Thoracic aorta (tissue), 1 donor: ENCODE results near the genes SMARCD3 and WDR86.

DNA sequence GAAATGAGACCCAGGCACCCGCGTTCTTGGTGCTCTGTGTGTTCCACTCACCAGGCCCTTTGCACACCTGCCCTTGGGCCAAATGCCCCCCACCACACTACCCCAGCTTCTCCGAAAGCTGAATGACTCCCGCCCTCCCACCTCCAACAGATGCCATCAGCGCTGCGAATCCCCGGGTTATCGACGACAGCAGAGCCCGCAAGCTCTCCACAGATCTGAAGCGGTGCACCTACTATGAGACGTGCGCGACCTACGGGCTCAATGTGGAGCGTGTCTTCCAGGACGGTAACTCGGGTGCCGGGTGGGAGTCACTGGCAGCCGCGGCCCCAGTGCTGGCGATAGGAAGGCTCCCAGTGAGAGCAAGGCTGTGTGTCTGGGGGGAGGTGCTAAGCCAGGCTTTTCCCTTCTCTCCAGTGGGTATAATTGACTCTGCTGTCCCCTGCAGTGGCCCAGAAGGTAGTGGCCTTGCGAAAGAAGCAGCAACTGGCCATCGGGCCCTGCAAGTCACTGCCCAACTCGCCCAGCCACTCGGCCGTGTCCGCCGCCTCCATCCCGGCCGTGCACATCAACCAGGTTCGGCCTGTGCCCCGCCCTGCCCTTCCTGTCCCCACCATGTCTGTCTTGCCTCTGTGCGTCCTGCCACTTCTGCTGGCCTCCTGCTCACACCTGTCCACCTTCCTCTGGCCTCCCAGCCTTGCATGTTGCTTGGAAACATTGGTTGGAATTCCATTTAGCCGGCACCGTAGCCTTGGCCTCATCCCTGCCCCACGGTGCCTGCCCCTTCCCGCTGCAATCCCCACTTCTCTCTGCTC, 32.0 kb downstream of the AGAP3 start:
- RAMPAGE, long total RNA = no peak

DNA sequence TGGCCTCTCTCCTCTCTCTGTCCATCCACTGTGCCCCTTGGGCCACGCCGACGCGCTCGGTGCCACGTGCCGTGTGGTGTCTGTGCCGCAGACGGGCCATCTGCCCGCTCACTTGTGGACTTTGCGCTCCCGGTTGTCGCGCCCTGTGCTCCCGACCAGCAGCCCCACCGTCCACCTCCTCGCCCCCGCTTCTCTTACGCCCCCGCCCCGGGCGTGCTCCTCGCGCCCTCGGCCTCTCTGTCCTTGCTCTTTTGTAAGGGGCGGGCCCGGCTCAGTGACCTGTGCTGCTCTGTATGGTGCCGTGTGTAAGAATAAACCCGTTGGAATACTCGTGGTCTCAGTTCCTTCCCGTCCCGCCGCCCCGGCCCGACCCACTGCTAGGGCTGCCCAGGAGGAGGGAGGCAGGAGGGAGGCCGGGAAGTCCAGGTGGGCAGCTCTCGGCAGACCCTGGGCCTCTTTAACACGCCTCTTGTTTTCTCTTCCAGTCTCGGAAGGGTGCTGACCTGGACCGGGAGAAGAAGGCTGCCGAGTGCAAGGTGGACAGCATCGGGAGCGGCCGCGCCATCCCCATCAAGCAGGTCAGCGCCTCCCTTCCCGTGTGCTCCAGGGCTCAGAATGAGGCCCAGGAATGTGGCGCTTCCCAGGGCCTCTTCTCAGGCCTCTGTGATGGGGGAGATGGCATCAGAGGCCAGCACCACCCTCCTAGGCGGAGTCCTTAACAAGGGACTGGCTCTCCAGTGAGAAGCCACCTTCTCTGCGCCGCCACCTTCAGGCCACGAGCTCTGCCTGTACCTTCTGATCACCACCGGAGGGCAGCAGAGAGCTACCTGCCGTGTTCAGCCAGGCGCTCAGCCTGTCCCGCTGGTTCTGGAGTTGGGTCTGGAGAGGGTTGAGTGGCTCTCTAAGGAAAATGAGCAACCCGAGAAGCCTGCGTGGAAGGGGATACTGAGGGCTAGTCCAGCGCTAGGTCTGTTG, 37.3 kb downstream of the AGAP3 start:
- RAMPAGE, long total RNA = no peak

- RAMPAGE, long total RNA = no peak
Observed at GRCh38 chr7:151188064-151188381, 973 bp upstream of the ASB10 start.

GRCh38 chr7:151206615-151207354, 1.5 kb upstream of the IQCA1L start:
- RAMPAGE, long total RNA = no peak

DNA sequence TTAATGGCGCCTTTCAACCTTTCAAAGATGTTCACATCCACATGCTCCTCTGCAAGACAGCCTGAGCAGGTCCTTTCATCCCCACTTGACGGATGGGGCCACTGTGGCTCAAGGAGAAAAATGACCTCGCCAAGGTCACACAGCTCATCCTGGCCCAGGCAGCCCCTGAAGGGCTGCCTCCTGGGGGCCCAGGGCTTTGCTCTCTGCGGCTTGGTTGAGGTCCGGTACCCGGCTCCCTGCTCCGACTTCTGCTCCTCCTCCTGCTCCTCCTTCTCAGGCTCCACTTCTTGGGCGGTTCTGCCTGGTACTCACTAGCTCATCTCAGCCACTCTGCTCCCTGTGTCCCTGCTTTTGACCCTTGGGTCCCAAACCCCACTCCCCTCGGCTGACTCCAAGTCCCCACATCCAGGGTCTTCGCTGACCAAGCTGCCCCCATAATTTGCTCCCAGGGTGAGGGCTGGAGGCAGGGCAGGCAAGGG, 2.5 kb downstream of the SMARCD3 start:
- RAMPAGE, long total RNA = no peak

DNA sequence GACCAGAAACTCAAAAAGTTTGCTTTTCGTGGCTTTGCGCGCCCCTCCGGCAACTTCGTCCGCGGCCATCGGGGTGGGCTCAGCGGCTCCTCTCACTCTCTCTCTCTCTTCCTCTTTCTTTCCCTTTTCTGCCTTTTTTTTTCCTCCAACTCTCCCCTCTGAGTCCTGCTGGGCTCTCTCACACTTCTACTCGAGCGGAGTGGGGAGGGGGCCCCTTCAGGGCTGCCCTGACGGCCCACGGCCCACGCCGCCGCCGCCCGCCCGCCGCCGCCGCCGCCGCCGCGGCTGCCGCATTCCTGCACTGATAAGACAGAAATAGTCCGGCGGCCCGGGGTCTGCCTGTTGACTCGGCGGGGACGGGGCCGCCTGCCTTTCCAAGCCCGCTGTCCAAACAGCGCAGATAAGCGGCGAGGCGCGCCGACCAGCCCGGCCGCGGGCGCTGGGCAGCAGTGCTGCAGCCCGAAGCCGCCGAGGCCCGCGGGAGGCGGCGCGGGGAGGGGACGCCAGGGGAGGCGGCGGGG, at the start of gene SMARCD3:
SMARCD3 (minus strand) TSS at position 201 of the 521 bp plus-strand sequence.
- RAMPAGE, long total RNA = no peak

DNA sequence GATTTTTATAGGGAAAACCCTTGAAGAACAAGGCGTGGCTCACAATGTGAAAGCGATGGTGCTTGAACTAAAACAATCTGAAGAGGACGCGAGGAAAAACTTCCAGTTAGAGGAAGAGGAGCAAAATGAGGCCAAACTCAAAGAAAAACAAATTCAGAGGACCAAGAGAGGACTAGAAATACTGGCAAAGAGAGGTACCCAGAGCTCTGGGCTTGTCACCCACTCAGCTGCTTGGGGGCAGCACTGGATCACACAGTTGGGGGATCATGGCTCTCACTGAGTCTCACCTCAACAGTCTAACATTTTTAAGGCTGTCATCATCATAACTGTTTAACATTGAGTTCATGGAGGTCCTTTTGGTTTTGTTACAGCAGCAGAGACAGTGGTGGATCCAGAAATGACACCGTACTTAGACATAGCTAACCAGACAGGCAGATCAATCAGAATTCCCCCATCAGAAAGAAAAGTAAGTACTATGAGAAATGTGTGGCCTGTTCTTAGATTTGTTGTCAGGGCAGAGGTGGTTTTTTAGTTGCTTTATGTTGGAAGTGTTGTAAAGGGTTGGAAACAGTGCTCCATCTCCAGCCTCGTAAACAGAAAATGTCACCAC, 14.2 kb downstream of the NUB1 start:
- RAMPAGE, long total RNA = no peak

DNA sequence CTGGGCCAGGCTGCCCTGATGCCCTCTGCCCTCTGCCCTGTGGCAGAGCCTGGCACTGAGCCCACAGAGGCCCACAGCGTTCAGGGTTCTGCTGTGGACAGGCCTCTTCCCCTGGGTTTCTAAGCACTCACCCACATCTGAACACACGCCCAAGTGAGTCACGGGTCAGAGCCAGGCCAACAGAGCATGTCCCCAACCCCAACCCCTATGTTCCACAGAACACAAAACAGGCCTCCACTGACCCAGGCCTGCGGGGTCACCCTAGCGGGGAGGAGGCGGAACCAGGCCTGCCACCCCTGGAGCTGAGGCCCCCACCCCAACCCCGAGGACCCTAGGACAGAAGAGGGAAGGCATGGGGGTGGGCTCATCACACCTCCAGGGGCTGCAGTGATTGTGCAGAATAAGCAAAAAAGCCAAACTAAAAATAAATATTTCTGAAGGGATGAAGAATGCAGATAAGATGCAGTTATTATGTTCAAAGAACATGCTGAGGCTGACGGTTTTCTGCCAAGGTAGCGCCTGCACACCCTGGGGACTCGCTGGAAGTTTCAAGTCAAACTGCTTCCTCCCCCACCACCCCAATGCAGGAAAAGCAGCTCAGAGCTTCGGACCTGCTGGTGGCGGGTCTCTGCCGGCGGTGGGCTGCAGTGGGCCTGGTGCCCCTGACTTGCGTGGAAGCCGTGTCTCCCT, 5.4 kb downstream of the WDR86 start:
- RAMPAGE, long total RNA = no peak

DNA sequence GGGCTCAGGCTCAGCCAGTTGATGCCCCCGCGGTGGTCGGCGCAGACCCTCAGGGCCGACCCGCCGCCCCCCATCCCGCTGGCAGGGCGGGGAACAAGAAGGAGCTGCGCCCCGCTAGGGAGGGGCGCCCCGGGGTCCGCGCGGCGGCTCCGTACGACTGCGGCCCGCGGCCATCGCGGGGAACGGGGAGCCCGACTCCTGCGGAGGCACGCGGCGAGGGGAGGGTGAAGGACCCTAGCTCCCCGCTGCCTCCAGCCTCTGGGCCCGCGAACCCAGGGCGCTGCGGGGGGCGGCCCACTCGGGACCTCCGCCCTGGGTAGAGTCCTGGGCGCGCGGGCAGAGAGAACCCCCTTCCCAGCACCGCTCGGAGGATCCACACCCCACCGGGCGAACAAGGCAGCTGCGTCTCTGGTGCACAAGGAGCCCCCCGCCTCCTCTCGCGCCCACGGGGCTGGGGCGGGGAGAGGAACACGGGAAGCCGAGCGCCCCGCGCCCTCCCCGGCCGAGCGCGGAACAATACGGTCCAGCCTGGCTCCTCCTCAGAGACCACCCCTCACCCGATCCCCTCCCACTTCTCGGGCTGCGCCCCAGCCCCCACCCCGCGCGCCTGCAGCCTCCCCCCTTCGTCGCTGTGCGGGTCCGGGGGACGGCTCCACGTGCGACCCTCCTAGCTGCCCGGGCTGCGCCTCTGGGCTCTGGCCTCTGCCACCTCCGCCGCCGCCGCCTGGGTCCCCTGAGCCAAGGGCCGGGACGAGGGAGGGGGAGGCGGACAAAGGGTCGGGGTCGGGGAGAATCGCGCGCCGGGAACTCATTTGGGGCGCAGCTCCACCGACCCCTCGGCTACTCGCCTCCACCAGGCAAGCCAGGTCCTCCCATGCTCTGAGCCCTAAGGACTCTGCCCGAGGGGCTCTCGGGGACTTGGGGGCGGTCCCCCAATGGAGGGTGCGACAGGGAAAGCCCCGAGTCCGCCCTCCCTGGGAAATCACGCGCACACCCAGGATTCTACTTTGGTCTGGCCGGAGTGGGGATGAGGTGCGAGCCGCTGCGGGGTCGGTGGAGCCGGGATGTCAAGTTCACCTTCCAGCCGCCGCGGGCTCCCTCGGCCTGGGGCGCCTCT, at the start of gene WDR86:
WDR86 (minus strand) TSS at position 523 of the 1,117 bp plus-strand sequence.
- RAMPAGE, long total RNA = no peak

- RAMPAGE, long total RNA = no peak
Observed at GRCh38 chr7:151441387-151441942, 1.5 kb upstream of the CRYGN start.

- RAMPAGE, long total RNA = no peak
Observed at GRCh38 chr7:151460408-151461068, 20.6 kb upstream of the CRYGN start.

DNA sequence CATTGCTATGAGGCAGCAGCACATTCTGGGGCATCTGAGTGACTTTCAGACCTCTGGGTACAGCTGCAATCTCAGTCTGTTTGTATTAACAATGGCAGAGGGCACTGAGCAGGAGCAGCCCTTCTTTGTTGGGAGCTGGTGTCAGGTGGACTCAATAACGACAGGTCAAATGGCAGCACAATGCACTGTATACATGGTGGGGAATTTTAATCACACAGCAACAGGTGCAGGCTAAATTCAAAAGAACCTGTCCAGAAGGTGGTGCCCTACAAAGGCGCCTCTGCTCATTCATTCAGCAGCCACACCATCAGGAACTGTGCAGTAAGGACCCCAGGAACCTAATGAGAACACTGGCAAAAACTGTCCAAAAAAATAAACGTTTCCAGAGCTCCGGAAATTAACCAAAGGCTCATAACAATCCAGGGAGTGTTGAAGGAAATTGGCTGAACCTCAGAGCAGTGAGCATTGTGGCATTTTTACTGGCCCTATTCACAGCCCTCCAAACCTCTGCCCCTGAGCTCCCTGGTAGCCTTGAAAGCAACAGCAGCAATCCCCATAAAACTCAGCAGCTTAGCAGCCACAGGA, 22.0 kb upstream of the CRYGN start:
- RAMPAGE, long total RNA = no peak

GRCh38 chr7:151518000-151518731, 1.5 kb downstream of the RHEB start:
- RAMPAGE, long total RNA = no peak

- RAMPAGE, long total RNA = no peak
Observed at GRCh38 chr7:151558392-151558897, 38.8 kb upstream of the RHEB start.

- RAMPAGE, long total RNA = no peak
Observed at GRCh38 chr7:151603268-151603794, 83.6 kb upstream of the RHEB start.

DNA sequence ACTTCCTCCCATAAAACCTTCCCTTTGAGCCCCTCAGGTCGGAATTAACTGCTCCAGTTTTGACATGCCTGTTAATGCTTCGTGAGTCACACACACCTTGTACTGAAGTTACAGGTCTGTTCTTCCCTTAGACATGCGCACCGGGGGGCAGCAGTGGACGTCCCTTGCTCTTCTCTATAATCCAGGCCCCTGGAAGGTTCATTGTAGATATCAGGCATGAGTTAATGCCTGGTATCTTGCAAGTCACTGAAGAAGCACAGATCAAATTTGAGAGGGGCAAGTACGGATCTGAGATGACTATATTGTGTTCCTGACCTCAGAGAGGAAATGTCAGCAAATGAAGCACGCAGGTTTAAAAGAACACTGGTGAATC, 88.6 kb upstream of the RHEB start:
- RAMPAGE, long total RNA = no peak

- RAMPAGE, long total RNA = no peak
Observed at GRCh38 chr7:151631459-151632053, 111.9 kb upstream of the RHEB start.

GRCh38 chr7:151632690-151632800, 112.8 kb upstream of the RHEB start:
- RAMPAGE, long total RNA = no peak

GRCh38 chr7:151733890-151734714, 142.8 kb downstream of the PRKAG2 start:
- RAMPAGE, long total RNA = no peak

- RAMPAGE, long total RNA = no peak
Observed at GRCh38 chr7:151787050-151787464, 89.9 kb downstream of the PRKAG2 start.